HCT116 (cell line): ENCODE measurements around a stretch of chr15.

DNA sequence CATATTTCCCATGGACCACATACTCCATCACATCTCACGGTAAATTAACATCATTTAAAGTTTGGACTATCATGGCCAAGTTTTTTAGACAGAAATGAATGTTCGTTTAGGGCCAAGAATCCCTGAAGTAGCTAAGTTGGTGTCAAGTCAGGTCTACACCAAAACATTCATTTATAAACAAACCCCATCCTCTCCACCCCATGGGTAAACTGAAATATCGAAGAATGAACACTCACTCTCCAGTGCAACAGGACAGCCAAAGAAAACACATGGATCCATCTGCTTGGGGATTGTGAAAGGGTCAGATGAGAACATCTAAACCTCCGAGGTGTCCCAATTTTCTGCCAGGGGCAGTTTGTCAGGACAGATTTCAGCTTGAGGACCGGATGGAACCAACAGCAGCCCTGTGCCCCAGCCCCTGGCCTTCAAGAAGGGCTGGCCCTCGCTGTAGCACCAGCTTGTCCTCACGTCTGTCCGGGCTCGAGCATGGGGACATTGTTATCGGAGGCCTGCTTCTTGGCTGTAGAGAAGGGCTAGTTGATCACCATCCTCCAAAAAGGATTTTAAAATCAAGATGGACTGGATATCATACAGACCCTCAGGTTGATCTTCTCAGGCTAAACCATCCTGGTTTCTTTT is 45.5 kb downstream of the PCSK6 start:
- RRBS = 98% methylated on average over 4 of the region's 10 CpGs

GRCh38 chr15:101445313-101445827 is 44.1 kb downstream of the PCSK6 start:
- RRBS = no CpG with 5 or more reads among the region's 16 CpGs

DNA sequence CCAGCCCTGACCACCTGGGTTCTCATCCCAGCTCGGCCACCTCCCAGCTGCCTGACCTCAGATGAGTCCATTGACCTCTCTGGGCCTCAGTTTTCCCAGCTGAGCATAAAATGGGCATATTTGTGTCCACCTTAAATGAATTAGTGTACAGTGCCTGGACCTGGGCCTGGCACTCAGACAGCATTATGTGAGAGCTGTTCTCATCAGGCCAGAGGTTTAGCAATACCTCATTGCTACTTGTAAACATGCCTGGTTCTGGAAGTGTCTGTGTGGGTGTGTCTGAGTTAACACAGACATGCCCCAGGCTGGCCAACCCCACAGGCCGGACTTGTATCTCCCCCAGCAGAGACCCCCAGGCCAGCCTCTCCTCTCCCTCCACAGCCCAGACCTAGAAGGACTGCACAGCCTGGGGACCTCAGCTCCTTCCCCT is 11.6 kb upstream of the PCSK6 start:
- RRBS = no CpG with 5 or more reads among the region's 2 CpGs

- RRBS = no CpG with 5 or more reads among the region's 11 CpGs
Observed at GRCh38 chr15:101568926-101569401, 79.5 kb upstream of the PCSK6 start.